Pulmonary lymph node (tissue), 1 donor: Measurements from ENCODE around the gene TOMT.

GRCh38 chr11:72078412-72079398 lies 1.6 kb downstream of the NUMA1 start:
- PRO-cap: no peak

DNA sequence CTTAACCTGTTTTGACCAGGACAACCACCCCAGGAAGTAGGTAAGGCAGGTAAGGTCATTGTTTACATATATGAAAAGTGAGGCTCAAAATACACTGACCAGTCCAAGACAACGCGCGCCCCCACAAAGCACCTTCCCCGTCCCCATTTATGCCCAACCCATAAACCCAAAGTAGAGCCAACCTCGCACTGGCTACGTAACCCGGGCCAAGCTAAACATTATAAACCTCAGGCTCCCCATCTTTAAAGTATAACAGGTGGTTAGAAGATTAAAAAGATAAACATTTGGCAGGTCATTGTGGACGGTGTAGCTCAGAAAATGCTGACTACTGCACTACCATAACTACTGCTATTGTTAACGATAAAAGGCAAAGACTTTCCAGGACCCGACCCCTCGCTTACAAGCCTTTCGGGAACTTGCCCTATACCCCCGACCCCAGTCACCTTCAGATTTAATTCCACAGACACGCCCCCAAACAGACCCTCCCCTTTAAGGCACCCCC lies 521 bp downstream of the NUMA1 start:
- PRO-cap: unidirectional peak, plus-strand start at position 97 of the sequence

DNA sequence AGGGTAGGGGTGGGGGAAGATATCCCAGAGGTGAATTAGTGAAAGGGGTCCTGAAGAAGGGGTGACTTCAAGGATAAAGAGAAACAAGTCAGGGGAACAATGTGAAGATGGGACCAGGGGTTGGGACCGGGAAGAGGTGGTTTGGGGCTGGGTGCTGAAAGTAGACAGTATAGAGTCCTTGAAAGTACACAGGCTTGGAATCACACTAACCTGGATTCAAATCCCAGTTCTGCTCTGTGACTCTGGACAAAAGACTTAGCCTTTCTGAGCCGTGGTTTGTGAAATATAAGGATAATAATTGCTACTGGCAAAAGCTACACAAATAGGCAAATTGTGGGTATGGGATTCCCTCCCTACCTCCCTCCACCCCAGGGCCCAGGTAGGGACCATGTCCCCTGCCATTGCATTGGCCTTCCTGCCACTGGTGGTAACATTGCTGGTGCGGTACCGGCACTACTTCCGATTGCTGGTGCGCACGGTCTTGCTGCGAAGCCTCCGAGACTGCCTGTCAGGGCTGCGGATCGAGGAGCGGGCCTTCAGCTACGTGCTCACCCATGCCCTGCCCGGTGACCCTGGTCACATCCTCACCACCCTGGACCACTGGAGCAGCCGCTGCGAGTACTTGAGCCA lies at the start of gene TOMT:
TSS of gene TOMT (plus strand) at position 361 of the 630 bp plus-strand sequence.
- PRO-cap: no peak

GRCh38 chr11:72481470-72481895 lies 47.2 kb upstream of the CLPB start:
- PRO-cap: no peak

GRCh38 chr11:72483761-72484268 lies 49.5 kb upstream of the CLPB start:
- PRO-cap: no peak

- PRO-cap: no peak
Measured at GRCh38 chr11:72592006-72592508, 82.2 kb downstream of the PDE2A start.

DNA sequence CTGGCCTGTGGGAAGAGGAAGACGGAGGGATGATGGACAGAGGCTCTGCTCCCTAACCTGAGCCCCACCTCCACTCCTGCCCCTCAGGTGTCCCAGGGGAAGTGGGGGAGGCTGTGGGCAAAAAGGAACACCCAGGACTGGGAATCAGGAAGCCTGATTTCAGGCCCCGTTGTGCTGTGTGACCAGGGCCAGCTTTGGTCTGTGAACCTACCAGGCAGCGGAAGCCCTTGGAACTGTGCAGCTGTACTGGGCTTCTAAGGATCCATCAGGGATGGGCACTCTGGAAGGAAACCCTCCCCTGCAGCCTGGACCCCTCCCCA lies 40.0 kb downstream of the PDE2A start:
- PRO-cap: no peak

- PRO-cap: no peak
Measured at GRCh38 chr11:72677874-72678817, 3.9 kb upstream of the PDE2A start.

DNA sequence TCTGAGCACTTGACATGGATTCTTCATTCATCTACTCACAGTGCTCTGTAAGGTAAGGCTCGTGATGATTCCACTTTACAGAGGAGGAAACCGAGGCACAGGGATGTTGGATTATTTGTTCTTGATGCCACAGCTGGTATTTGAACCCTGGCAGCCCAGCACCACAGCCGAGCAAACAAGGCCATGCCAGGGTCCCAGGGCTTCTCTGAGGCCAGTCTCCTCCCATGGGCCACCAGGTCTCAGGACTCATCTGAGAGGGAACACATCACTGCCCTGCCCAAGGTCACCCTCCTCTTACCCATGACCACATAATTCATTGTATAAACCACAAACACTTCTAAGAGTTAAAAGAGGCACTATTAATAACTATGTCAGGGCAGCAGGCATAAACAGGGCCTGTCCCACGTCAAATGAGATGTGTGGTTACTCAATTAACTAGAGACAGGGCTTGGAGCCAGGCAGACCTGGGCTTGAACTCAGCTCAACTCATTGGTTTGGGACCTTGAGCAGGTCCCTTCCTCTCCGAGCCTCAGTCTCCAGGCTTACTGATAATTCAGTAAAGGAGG lies 33.2 kb downstream of the ARAP1 start:
- PRO-cap: no peak

DNA sequence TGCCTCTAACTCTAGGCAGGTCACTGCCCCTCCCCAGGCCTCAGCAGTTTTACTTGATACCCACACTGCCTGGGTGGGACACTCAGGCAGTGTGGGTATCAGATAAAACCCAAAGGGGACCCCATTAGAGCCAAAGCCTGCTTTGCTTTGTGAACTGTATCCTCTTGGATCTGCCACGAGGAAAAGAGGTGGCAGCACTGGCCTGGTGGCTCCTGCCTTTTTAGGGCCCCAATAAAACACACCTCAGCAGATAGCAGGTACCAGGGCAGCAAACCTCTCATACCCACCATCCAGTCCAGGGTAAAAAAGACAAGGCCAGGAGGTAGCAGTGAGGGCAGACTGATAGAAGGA lies 10.4 kb downstream of the STARD10 start:
- PRO-cap: no peak

GRCh38 chr11:72807094-72807767 lies 7.0 kb upstream of the ATG16L2 start:
- PRO-cap: no peak

GRCh38 chr11:72834864-72835422 lies 20.7 kb downstream of the ATG16L2 start:
- PRO-cap: no peak

DNA sequence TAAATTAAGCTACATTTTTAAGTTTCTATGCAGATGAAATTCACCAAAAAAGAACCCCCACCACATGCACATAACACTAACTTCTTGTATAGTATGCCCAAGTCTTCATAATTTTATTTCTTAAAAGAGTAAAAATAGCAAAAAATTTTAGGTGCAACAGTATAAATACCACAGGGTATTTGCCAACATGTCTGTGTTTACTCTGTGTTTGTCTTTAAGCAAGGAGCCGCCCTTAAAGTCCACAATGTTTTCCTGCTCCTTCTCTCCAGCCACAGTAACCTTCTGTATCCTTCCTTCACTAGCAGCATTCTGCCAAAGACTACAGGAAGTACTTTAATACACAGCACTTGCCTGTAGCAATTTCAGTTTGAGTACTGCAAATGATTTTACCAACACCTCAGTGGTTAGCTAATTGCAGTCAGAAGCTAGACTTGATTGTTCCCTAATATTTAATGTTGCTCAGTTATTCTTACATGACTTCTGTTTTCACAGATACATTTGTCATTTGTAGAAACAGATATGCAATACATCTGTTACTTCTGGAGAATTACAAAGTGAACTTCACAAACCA lies 69.3 kb downstream of the FCHSD2 start:
- PRO-cap: no peak

DNA sequence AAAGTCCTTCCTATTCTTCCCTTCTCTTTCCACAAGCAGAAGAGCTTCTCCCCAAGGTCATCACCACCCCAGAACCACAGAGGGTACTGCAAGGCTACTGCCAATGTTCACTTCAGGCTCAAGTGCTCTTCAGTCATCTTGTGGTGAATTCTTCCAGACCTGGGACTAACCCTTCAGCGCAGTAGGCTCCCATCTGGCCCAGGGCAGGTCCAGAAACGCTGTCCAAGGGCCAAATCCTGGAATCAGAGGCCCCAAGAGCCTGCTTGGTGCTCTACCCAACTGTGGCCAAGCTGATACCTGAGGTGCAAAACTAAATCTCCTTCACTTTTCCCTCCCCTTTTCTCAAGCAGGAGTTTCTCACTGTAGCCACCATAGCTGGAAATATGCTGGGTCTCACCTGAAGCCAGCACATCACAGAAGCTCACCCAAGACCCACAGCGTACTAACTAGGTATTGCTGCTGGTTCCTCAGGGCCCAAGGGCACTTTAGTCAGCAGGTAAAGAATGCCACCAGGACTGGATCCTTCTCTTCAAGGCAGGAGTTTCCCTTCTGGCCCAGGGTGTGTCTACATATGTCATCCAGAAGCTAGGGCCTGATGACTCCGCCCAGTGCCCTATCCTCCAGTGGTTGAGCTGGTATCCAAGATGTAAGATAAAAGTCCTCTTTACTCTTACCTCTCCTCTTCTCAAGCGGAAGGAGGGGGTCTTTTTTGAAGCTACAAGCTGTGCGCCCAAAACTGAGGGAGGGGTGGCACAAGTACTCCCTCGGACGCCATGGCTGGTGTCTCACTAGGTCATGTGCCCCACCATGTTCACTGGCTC lies 27.8 kb downstream of the FCHSD2 start:
- PRO-cap: no peak

GRCh38 chr11:73136839-73137222 lies 5.3 kb downstream of the FCHSD2 start:
- PRO-cap: no peak

DNA sequence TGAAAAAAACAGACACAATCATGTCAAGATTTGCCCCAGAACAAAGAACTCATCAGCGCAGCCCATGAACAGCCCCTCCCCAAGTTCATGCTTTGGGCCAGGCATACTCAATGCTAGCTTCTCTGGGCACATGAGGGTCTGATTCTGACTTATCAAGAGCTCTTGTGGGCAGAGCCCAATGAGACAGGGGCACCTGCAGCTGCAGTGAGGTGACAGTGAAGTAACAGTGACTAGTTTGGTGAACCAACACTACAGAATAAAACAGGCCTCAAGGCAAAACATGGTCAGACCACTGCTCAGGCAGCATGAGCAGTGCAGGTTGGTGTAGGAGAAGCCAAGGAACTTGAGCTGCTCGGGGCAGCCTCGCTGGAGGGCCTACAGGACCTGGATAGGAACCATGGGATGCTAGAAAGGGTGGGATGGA lies 10.3 kb upstream of the FCHSD2 start:
- PRO-cap: no peak

DNA sequence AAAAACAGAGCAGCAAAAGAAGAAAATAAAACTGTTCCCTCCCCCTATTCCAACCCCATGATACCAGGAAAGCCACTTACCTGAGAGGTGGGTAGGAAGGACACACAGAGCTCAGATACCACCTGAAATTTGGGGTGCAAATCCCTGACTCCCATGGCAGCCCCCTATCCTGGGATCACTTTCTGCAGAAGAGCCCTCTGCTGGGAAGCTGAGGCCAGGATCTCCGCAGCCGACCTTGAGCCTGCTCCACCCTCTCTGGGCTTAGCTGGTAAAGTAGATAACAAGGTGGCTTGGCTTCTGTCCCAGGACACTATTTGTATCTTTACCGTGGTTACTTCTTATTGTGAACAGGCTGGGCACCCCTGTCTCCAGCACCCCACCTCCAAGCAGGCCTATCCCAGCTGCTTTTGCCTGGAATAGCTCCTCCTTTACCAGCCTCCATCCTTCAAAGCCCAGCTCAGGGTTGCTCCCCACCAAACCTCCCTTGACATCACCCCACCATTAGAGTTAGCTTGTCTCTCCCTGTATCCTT lies 35.3 kb upstream of the P2RY2 start:
- PRO-cap: no peak

DNA sequence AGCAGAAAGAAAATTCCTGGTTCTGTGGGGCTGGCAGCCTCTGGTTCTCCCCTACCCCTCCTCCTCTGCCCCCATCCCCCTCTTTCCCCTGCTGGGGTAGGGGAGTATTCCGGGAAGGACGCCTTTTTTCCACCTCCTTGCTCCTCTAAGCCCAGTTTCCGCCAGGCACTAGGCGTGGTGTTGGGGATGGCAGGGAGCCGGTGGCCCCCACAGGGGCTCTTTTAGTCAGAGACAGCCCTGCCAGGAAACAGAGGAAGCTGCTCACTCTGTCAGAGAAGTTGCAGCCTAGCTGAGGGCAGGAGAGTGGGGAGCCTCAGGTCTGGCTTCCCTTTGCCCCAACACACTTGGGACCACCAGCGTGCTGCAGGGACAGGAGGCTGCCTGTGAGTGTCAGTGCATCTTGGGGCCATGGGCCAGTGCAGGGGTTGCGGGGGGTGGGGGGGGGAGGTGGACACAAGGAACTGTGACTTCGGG lies 15.5 kb upstream of the ARHGEF17 start:
- PRO-cap: no peak

GRCh38 chr11:73309132-73309532 lies 1.1 kb downstream of the ARHGEF17 start:
- PRO-cap: bidirectional peak, plus-strand start at chr11:73309383, minus-strand start at chr11:73309356

- PRO-cap: no peak
Measured at GRCh38 chr11:73310189-73311255, 2.4 kb downstream of the ARHGEF17 start.